ENCODE data around the gene BATF3.

DNA sequence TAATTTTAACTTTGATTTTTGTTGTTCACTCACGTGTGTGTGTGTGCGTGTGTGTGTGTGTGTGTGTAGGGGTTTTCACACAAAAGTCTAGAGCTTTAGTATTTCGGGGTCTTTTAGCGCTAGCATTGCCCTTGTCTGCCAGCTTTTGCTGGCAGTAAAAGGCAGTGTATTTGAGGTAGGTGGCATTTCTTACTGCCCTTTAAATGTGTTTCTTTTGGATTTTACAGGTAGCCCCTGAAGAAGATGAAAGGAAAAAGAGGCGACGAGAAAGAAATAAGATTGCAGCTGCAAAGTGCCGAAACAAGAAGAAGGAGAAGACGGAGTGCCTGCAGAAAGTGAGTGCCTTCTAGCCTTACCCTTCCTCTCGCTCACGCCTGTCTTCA is 6.4 kb upstream of the GARIN4 start:
- RRBS: no CpG with 5 or more reads among the region's 10 CpGs

DNA sequence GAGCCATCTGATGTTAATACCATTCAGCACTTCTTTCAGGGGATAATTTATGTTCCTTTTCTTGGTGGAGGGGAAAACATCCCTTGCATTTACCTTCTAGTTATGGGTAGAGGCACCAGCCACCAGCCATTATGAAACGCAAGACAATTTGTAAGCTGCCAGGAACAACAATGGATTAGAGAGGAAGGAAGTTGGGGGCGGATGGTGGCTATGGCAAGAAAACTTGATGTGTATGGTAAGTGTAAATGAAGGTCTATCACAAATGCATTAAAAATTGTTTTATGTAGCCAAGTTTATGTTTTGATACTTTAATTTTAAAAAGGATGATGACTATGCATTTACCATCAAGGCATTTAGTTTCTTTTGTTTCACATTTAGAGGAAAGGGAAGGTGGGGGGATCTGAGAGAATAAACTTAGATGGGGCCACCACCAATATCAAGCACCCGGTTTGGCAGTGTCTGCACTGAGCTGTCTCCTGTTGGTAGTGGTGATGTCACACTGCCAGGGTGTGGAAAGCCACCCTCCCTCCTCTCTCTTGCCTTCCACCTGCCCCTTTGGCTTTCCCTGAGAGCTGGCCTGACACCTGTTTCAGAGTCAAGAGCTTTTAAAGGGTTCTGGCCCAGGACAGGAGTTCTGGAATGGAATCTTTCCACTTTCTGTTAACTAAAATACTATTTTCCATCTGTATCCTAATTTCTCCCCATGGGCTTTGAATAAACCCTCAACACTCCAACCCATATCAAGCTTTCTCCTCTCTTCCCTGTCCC is 2.5 kb upstream of the GARIN4 start:
- RRBS: no CpG with 5 or more reads among the region's 3 CpGs

GRCh38 chr1:212639079-212639336 is 14.7 kb downstream of the GARIN4 start:
- RRBS: no CpG with 5 or more reads among the region's 1 CpG

GRCh38 chr1:212646508-212647064 is 22.3 kb downstream of the GARIN4 start:
- RRBS: no CpG with 5 or more reads among the region's 21 CpGs

DNA sequence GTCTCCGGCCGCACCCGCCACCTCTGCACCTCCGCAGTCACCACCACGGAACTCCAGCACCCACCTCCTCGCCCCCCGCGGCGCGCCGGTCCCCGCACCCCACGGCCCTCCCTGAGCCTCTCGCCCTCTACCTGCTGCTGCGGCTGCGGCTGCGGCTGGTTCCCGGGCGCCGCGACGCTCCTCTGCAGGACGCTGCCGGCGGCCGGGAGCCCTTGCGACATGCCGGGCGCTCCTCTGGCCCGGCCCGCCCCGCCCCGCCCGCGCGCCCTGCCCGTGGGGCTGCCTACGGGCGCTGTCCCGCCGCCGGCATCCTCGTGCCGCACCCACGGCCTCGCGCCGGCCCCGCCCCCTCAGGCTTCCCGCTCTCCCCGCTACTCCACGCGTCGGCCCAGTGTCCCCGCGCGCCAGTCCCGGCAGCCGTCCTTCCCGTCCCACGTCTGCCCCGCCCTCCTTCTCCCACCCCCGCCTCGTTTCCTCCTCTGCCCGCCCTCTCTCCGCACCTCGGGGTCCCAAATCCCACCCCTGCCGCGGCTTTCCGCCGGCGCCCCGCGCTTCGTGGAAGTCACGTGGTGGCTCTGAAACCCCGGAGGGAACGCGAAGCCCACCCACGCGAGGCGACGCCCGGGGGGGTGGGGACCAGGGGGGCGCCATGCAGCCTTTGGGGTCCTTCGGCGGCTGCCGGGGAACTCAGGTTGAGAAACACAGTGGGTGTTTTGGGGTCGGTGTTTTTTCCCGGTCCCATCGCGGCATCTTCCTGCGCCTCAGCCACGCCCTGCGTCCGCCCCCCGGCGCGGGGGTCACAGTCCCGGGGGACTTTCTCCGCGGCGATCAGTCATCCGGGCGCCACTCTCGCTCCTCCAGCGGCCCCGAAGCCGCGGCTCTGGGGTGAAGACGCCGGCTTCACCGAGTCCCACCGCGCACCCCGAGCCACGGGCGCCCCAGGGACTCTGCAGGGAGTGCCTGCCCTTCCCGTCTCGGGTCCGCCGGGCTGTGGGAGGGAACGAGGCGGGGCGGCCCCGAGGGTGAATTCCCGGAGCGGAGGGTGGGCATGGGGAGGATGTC is at the start of gene BATF3:
Gene BATF3, minus strand, starts transcription at position 299 of the 1,062 bp plus-strand sequence.
- RRBS: 2% methylated on average over 84 of the region's 128 CpGs

DNA sequence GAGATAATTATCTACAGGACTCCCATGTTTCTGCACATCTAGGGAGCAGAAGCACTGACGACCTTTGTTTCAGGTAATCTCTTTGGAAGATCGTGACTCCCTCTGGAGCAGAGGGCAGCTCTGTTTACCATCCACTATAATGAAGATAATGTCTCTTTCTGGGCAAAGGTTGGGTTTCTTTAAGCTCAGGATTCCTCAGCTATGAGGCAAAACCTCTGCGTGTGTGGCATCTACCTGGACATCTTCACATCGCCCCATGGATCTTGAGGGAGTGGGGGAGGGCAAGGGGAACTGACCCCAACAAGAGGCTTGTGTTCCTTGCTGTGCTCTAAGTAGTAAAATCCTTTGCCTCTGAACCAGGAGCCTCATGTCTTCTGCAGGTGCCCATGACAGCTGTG is 19.6 kb downstream of the SPATA45 start:
- RRBS: no CpG with 5 or more reads among the region's 4 CpGs

- RRBS: no CpG with 5 or more reads among the region's 6 CpGs
These were observed 35.6 kb upstream of the VASH2 start for GRCh38 chr1:212914646-212915182.

DNA sequence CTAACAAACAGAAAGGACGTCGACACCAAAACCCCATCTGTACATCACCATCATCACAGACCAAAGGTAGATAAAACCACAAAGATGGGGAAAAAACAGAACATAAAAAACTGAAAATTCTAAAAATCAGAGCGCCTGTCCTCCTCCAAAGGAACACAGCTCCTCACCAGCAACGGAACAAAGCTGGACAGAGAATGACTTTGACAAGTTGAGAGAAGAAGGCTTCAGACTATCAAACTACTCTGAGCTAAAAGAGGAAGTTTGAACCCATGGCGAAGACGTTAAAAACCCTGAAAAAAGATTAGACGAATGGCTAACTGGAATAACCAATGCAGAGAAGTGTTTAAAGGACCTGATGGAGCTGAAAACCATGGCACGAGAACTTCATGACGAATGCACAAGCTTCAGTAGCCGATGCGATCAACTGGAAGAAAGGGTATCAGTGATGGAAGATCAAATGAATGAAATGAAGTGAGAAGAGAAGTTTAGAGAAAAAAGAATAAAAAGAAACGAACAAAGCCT is 163.9 kb downstream of the RPS6KC1 start:
- RRBS: no CpG with 5 or more reads among the region's 12 CpGs

- RRBS: no CpG with 5 or more reads among the region's 2 CpGs
These were observed 297.5 kb upstream of the PROX1 start for GRCh38 chr1:213690227-213690699.

DNA sequence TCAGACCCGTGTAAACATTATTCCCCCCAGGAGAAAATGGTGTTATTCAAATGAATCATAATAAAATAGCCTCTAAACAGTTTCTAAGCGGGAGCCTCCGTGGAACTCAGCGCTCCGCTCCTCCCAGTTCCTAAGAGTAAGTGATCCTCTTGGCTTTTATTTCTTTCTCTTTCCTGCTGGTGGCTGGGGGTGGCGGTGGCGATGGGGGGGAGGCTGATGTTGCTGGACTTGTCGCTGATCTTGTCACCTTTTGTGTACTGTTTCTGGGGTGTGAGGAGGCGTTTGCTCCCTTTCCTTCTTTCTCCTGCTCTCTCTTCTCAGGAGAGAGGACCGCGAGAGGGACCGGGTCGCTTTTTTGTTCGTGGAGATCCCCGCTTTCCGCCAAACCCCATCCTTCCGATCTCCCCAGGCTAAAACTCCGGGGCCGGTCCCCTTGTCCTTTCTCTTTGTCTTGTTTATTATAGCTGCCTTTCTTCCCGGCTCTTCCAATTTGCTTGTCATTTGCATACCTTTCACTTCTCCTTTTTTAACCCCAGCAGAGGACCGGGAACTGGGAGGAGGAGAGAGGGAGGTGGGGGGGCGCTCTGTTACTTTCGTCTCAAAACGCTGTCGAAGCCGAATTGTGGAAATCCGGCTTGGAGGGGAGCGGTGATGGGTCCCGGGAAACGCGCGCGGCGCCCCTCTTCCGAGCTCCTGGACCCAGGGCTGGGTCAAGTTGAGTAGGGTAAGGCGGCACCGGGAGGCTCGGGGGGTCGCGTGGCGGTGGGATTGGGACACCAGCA is 1.0 kb downstream of the PROX1 start:
- RRBS: 2% methylated on average over 25 of the region's 41 CpGs

DNA sequence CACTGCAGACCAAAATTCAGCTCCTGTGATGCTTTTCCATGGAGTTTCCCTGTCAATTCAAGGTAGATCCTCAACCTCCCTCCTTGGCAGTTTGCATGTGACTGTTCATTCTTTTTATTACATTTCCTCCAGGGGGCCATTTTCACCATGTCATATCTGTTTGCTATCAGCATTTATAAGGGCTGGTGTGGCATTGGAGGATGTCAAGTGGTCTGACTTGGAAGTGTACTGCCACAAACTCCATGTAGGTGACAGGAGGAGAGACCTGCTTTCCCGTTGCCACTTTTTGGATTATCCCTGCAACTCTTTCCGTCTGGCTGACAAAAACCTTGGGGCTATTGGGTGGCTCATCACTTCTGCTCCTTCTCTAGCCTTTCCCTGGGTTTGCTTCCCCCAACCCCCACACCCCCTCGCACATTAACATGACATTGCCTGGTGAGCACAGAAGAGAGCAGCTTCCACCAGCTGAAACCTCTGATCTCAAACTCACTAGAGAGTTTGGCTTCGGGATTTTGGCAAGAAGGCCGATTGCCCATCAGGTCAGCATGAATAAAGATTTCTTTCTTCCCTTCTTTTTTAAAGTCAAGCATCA is 39.1 kb downstream of the PROX1 start:
- RRBS: no CpG with 5 or more reads among the region's 5 CpGs

DNA sequence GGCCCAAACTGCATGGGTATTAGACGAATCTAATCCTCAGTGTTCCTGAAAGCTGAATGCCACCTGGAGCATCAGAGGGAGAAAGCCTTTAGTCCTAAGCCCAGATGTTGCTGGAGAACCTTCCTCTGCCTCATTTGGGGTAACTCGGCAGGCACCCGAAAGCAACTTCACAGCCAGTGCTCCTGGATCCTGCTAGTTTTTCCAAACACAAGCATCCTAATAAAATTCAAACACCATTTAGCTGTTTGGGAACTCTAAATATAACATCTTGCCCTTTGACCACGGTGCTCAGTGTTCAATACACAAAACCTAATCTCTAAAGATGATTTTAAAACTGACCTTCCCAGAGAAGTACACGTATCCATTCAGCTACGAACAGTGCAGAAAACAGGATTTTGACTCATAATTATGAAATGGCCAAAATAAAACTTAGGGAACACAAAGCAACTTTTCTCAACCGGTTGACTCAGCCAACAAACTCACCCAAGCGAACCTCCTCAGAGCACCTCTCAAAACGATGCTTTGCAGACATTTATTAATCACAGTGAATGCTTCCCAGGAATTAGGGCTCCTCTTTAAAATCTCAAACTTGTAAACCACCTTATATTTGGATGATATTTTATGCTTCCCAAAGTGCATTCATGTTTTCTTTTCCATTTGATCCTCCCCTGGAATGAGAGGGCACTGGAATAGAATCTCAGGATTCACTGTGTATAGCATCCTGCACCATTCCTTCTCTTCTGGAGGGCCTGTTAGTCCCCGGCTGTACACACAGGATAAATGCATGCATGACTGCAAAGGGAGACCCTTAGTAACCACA is 40.5 kb downstream of the PROX1 start:
- RRBS: no CpG with 5 or more reads among the region's 10 CpGs

DNA sequence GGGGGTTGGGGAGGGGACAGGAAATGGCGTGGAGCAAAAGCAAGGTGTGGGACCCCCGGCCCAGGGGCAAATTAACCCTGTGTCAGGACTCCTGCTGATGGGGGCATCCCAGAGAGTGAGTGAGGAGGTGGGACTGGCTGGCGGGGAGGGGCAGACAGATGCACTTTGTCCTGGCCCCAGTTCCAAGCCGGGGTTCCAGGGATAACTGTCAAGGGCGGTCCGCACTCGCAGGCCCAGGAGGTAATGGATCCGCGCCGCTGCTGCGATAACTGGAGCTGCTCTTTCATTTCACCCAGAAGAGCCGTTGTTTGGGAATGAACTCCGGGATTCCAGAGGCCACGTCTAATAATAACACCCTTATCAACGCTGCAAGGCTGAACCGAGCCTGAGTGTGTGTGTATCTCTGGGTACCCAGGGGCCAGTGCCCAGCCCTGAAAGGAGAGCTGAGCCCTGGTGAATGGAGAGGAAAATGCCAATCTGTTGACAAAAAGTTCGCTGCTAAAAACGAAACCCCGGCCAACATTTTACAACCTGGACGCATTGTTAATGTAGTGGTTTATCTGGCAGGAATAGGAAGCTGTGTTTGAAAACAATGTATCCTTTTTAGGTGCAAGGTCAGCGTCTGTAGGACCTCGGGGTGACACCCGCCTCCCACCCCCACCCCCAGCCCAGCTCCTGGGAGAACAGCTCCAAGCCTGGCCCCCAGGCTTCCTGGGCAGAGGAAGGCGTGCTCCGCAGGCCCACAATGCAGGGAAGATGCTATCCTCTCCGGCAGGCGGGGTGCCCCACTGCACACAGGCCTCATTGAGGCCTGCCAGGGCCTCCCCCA is 119.7 kb downstream of the PROX1 start:
- RRBS: no CpG with 5 or more reads among the region's 27 CpGs

DNA sequence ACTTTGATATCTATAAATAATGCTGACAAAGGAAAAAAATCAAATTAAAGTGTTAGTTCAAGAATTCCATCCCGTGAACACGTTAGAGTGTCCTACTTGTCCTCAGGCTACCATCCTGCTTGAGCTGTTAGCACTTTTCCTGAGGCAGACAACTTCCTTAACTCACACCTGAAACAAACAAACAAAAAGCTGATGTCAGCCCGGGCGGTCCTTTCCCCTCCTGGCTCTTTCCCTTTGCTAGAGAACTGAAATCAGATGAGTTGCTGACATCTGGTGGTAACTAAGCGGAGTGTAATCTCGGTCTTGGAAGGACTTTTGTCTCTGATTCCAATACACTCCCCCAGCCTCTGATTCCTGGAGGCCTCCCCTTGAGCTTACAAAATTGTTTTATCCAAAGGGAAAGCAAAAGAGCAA is 135.3 kb downstream of the PROX1 start:
- RRBS: no CpG with 5 or more reads among the region's 6 CpGs

- RRBS: no CpG with 5 or more reads among the region's 3 CpGs
These were observed 73.8 kb downstream of the SMYD2 start for GRCh38 chr1:214354677-214355195.

- RRBS: no CpG with 5 or more reads among the region's 6 CpGs
These were observed 4.4 kb downstream of the PTPN14 start for GRCh38 chr1:214546904-214547512.

GRCh38 chr1:214550494-214550903 is 903 bp downstream of the PTPN14 start:
- RRBS: no CpG with 5 or more reads among the region's 20 CpGs

GRCh38 chr1:214550904-214551168 is 566 bp downstream of the PTPN14 start:
- RRBS: 2% methylated on average over 22 of the region's 24 CpGs

GRCh38 chr1:214641666-214642313 is 38.8 kb downstream of the CENPF start:
- RRBS: no CpG with 5 or more reads among the region's 5 CpGs

- RRBS: no CpG with 5 or more reads among the region's 5 CpGs
These were observed 177.1 kb downstream of the GPATCH2 start for GRCh38 chr1:217453799-217454242.